GM23248 (cell line): ENCODE data around the gene GAN.

GRCh38 chr16:80050922-80051392 lies 450.4 kb upstream of the MAF start:
- RAMPAGE, long total RNA, result no peak

DNA sequence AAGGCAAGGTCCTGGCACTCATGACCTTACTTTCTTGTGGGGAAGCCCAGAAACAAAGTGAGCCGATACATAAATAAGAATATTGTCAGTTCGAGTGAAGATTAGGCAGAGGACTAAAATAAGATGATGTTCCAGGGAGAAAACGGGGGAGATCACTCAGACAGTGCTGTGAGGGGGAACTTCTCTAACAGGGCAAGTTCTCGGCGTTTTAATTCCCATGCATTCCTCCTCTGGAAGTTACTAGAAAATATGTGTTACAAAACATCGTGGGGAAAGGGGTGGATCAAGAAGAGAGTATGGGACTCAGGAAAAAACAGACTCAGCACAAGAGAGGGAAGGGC lies 463.8 kb upstream of the DYNLRB2 start:
- RAMPAGE, long total RNA, result no peak

DNA sequence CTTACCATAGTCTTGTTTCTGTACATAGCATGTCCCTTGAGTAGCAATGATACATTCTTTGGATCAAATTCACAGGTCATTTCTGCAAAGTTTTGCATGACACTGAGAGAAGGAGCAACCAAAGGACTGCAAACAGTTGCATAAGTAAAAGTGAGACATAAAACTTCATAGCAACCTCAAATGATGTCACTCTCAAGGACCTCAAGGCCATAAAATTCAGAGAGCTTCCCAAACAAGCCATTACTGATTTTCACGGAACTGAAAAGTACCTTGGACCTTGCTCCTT lies 275.2 kb upstream of the DYNLRB2 start:
- RAMPAGE, long total RNA, result no peak

GRCh38 chr16:80656865-80657140 lies 116.0 kb downstream of the DYNLRB2 start:
- RAMPAGE, long total RNA, result no peak

- RAMPAGE, long total RNA, result no peak
These were observed 25.6 kb downstream of the CMC2 start for GRCh38 chr16:80981056-80981595.

DNA sequence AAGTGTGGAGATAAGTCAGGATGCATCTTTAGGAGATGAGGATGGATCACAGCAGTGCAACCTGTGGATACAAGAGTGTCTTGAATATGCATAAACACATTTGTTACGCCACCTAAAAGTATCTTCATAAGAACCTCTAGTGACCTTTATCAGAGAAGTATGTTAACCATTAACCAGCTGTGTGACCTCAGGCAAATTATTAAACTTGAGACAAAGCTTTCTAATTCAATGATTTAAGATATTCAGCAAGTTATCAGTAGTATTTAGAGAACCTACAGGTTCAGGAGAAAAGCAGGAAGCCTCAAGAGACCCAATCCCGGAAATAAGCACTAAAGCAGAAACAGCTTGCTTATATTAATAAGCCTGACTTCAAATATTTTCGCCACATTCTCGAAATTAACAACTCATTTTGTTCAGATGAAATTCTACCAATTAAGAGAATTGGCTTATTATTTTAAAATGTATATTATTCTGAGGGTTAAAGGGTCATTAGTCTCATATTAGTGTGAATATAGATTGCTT lies 9.3 kb downstream of the CMC2 start:
- RAMPAGE, long total RNA, result no peak

DNA sequence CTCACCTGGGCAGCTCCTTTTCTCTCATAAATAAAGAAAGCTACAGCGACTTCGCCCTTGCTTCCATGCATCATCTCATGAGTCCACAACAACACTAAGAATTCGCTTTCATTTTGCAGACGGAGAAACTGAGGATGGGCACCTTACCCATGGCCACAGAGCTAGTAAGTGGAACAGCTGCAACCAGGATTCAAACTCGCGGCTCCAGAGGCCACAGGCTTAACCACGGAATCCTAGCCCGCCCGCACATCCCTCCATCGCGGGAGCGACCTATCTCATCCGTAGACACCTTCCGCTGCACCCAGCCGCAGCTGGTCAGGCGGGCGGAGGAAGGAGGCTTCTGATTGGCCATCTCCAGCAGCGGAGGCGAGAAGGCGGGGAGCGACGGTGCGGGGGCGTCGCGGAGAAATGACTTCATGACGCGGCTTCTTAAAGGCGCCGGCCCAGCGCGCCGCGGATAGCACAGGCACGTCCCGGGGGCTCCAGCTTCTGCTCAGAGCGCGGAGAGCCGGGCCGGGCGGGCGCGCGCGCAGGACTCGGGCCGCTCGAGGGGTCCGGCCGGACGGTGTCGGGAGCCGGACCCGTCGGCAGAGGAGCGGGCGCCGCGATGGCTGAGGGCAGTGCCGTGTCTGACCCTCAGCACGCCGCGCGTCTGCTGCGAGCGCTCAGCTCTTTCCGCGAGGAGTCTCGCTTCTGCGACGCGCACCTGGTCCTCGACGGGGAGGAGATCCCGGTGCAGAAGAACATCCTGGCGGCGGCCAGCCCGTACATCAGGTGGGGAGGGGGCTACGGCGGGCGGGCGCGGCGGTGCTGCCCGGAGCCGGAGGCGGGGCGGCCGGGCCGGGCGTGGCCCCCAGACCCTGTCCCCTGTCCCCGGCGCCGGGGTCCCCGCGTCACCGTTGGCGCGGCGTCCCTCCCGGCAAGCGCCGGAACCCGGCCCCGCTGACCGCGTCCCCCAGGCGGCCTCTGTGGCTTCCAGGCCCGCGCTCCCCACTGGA lies at the start of gene GAN:
Gene GAN (plus strand): TSS at position 456 of the 998 bp plus-strand sequence.
- RAMPAGE, long total RNA, result no peak

DNA sequence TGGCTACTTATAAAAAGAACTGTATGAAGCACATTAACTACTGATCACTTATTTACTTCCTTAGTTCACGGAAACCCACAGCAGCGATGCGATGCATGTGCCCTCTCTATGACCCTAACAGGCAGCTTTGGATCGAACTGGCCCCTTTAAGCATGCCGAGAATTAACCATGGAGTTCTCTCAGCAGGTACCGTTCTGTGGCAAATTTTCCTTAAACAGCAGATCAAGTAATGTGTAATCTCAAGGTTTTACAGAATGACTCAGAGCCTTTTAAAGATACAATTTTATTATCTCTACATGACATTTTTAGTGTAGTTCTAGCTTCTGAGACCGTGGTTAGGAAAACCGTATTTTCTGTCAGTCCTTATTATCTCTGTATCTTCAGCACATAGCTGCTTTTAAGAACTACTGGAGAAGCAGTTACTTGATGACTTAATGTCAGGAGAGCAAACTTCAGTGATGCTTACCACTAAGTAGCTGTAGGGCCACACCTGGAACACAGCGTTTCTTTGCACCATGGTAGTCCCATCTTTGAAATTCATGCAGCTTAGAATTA lies 43.1 kb downstream of the GAN start:
- RAMPAGE, long total RNA, result no peak

DNA sequence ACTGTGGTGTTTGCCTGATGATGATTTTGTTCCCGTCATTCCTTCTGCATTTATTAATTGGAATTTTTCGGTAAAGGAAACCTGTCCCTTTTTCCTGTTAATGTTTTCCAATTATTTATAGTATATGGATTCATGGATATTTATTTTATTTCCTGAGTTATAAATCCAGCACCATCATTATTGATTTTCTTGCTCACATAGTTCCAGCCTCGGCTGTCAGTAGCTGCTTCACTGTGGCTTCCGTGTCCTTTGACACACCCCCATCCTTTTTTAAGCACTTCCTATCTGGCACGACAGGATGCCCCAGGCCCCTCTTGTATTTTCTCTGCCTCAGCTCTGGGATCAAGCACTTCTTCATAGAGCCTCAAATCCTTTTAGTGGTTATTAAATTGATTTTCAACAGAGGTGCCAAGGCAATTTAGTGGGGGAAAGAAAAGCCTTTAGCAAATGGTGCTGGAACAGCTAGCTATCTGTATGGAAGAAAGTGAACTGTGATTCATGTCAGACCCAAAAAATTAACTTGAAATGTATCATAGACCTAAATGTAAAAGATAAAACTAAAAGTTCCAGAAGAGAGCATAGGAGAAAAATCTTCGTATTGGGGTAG lies 59.8 kb downstream of the GAN start:
- RAMPAGE, long total RNA, result no peak

DNA sequence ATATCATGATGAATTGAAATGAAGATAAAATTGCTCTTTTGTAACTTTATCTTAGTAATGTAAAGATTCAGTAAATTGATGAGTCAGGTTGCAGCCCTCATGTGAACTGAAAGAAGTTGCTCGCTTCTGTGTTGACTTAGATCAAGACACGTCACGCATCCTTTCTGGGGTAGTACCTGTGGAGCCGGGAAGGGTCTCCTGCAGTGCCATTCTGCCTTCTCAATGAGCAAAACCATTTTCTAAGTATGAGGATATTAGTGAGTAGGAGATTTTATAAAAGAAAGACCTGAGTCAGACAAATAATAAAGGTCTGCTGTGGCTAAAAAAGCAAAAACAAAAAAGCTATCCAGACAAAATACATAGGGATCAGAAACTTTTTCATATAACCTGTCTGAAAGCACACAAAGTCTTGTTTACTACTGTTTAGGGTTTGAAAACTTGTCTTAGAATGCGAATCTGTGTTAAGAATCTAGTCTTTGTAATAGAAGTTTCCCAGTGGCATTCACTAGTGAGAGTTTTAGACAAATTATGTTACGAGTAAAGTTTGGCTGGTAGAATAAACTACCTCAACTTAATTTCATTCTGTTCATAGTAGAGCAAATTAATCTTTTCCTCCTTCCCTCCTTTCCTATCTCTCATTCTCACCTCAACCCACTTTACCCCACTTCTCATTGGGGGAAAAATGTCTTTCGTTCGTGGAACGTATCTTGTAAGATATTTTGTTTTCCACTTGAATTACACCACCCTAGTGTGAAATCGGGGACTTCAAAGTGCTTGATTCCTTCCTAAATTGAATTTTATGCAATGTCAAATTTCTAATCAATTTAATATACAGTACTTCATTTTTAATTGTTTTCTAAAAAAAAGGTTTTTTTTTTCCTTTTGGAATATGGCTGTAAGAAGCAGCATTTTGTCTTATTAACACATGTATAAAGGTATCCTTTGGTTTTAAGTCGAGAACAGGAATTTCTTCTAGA lies 63.7 kb downstream of the GAN start:
- RAMPAGE, long total RNA, result no peak

DNA sequence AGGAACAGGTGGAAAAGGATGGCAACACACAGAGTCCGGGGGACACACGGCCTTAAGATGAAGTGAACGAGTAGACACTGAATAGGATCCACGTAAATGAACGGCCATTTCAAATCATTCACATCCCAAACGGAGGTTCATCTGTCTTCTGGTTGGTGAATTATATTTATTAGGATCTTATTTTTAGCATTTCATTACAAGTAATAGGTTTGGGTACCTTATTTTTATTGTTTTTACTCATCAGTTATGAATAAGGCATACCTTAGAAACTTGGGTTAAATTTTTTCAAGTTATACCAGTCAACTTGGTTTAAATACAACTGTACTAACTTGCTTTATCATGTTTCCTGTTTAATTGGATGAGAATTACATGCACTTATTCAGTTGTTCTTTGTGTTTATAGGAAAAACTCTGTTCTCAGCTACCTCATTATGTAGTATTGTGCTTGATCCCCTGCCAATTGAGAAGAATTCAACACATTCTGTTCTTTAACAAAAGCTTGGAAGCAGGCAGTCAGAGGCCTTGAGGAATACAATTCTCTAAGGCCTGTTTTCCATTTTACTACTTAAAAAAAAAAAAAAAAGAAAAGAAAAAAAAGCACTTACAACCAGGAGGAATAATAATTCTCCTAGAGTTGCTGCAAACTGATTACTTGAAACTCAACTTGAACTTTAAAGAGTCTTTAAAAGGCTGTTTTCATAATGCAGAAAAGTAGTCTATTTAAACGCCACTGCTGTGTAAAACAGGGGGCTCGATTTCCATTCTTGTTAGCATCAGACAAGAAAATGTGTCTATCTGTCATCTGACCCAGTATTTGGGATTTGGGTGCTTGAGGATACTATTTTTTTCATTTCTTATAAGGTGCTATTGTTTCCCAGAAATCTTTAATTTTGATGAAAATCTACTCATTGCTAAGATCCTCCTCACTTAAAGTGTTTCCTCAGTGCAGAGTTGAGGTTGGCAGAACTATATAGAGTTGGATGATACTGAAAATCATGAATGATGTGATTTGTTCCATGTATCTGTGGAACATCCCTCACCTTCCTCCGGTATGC lies 60.5 kb upstream of the CMIP start:
- RAMPAGE, long total RNA, result no peak

- RAMPAGE, long total RNA, result no peak
These were observed 37.4 kb upstream of the CMIP start for GRCh38 chr16:81407161-81407653.

DNA sequence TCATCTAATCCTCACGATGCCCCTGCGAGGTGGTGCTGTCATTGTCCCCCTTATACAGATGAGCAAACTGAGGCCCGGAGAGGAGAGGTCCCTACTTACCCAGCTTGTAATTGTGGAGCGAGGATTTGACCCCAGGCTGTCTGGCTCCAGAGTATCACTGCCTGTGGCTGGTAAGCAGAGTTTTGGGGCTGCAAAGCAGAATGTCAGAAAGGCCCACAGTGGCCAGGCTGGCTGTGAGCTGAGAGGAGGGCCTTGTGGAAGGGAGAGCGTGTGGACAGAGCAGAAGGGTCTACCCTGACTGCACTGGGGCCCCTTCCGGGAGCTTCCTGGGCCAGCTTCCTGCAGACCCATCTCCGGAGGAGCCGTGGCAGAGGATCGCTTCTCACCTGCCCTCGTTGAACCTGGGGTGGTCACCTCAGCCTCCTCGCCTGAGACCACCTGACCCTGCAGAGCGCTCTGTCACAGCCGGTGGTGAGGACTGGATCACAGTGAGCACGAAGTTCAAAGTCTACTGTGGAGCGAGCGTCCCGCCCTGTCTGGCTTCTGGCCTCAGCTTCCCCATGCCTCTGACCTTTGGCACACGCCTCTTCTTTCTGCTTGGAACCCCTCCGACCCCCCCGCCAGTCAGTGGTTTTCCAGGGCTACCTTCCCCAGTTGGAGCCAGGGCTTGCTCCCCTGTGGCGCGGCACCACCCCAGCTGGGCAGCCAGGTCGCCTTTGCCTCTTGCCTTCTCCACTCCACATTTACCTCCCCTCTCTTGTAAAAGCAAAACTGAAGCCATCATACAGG lies 12.1 kb downstream of the CMIP start:
- RAMPAGE, long total RNA, result no peak

DNA sequence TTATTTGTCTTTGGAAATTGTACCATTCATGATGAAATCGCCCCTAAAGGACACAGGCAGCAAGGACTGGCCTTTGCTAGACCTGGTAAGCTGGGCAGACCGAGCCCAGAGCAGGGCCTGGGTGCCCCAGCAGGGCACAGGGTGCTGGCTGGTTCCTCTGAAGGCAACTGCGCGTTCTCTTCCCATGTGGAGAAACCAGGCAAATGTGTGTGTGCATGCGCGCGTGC lies 104.9 kb downstream of the CMIP start:
- RAMPAGE, long total RNA, result no peak

- RAMPAGE, long total RNA, result no peak
These were observed 139.3 kb downstream of the CMIP start for GRCh38 chr16:81583915-81584226.

GRCh38 chr16:81593020-81593545 lies 148.5 kb downstream of the CMIP start:
- RAMPAGE, long total RNA, result no peak

DNA sequence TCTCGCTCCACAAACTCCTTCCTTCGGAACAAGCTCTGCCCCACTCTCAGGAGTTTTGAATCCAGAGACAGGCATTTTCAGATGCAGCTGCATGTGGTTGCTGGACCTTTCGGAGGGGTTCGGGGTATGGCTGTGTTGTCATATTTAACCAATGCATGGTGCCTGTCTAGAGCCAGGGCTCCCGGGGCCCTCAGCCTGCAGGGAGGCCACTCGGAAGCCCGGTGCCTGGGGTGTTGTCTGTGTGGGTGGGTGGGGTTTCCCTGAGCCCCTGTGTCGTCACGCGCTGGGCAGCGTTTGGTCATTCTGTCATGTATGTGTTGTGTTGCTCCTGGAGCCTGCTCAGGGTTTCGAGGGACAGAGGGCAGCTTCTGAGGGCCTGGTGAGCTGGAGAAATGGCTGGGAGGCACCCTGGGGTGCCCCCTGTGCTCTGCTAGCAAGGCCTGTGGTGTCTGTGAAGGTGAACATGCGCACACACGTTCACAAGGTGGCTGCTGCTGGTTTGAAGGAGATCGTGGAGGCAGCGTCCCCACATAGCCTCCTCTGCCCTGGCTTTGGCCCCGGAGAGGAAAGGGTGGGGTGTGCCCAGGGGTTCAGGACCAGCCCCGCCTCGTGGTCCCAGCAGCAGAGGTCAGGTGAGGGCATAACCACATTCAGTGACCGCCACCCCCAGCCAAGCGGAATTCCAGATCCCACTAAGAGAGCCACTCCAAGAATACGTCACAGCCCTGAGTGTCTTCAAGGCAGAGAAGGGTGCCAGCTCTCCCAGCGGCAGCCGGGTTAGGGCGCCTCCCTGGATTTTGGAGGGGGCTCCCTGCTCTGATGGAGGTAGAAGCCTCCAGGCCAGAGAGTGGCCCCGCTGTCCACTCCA lies 98.9 kb upstream of the PLCG2 start:
- RAMPAGE, long total RNA, result no peak

GRCh38 chr16:82070373-82071355 lies 35.6 kb downstream of the HSD17B2 start:
- RAMPAGE, long total RNA, result no peak

GRCh38 chr16:82139084-82139941 lies 30.7 kb downstream of the MPHOSPH6 start:
- RAMPAGE, long total RNA, result no peak

- RAMPAGE, long total RNA, result no peak
These were observed 27.5 kb upstream of the MPHOSPH6 start for GRCh38 chr16:82197368-82198085.